Hair follicle dermal papilla cell (primary cell): Measurements from ENCODE around the gene CNN3.

DNA sequence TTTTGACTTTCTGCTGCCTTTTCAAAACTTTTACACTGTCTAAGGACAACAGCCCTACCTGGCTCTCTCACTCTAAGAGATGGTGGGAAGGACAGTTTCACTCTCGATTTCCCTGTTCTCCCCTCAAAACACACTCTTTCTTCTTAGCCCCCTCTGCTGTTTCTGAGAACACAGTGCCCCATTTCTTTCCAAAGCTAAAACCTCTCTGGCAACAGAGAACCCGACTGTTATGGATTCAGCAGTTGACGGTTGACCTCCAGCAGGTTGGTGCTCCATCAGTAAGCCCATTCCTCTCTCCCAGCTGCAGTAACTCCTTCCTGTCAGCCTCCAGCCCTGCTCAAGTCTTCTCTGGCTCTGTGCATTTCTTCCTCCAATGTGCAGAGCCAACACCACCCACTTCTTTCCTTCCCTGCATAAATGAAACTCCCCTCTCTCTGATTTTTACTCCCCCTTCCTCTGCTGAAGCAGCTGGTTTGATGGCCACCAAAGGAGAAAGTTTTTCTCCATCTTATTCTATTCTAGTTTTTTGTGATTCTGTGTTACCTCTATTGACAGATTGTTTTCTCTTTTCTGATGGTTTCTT lies 88.1 kb upstream of the ABCD3 start:
- CAGE, long polyA plus RNA = no peak

GRCh38 chr1:94479500-94479991 lies 61.4 kb downstream of the ABCD3 start:
- CAGE, long polyA plus RNA = no peak

DNA sequence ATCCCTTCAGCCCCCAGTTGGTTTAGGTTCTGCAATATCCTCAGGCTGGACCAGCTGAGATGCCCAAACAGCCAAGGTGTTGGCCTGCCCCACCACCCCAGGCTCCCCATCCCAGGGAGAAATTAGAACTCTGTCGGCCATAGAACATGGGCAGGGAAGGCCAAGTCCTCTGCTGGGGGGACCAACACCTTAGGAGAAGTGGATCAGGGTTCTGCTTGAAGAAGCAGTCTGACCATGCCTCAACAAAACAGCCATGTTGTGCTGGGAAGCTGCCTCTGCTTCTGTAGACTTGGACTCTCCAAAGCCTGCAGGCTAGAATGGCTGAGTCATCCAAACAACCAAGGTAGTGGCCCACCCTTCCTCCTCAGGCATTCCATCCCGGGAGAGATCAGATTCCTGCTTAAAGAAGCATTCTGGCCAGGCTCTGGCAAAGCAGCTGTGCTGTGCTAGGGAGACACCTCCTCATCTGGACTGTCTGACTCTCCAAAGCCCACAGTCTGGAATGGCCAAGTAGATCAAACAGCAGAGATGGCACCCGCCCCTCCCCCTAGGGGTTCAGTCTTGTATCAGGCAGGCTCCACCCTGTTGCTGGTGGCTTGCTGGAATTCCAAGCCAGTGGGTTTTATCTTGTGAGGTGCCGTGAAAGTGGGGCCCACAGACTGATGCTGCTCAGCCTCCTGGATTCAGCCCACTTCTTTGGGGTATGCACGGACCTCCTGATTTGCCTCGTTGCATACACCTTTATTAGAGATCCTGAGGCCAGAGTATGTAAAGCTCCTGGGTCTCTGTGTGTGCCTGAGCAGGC lies 38.3 kb upstream of the F3 start:
- CAGE, long polyA plus RNA = no peak

- CAGE, long polyA plus RNA = no peak
Measured at GRCh38 chr1:94599483-94599855, 57.9 kb upstream of the F3 start.

- CAGE, long polyA plus RNA = no peak
Measured at GRCh38 chr1:94608021-94608796, 66.7 kb upstream of the F3 start.

DNA sequence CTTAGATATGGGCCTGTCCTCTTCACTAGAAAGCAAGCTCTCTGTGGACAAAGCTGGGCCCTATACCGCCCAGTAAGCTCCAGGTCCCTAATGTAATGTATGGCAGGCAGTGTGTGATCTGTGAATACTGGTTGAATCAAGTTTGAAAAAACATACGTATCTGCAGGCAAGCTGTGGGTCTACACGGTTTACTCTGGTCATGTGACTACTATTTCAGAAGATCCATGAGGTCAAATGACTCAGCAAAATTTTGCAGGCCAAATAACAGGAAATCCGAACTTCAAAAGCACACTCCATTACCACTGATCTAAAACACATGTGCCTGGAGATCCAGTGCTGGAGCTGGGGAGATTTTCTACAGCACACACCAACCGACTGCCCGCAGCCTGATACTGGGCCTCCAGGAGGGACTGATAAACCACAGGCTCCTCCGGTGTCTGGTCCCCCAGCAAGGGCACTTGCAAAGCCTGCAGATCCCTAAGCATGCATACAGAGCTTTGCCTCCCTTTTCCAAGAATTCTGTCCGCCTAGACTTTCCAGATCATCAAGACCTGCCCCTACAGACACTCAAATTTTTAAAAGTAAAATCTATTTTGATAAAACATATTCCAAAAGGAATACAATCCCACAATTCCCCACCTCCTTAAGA lies 64.4 kb upstream of the SLC44A3 start:
- CAGE, long polyA plus RNA = no peak

GRCh38 chr1:94866125-94867011 lies 46.2 kb downstream of the SLC44A3 start:
- CAGE, long polyA plus RNA = no peak

DNA sequence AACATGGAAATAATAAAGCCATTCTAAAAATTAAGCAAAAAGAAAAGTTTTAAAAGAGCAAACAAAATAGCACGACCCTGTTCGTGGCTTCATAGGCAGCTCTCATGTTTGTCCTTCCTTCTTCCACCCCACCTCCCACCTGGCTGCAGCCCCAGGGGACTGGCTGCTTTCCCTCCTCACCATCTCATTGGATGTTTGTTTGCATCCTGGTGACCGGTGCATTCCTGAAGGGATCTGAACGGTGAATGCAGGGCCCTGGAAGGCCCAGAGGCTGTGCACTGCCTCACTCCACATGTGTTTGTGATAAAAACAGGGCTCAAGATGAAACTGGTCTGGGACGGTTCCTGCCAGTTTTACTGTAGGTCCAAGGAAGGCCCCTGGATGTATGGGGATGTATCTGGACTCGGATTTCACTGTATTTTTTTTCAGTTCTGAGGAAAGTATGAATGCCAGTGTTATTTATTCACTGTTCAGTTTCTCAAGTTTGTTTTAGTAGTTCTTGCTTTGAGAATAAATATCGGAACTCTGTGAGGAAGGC lies 42.8 kb downstream of the CNN3 start:
- CAGE, long polyA plus RNA = no peak

- CAGE, long polyA plus RNA = no peak
Measured at GRCh38 chr1:94926792-94927282, at the start of gene CNN3. CNN3 (minus strand) TSS chr1:94927110.

GRCh38 chr1:95509866-95510869 lies 276.2 kb downstream of the RWDD3 start:
- CAGE, long polyA plus RNA = no peak

GRCh38 chr1:96370846-96371045 lies 350.8 kb upstream of the PTBP2 start:
- CAGE, long polyA plus RNA = no peak

DNA sequence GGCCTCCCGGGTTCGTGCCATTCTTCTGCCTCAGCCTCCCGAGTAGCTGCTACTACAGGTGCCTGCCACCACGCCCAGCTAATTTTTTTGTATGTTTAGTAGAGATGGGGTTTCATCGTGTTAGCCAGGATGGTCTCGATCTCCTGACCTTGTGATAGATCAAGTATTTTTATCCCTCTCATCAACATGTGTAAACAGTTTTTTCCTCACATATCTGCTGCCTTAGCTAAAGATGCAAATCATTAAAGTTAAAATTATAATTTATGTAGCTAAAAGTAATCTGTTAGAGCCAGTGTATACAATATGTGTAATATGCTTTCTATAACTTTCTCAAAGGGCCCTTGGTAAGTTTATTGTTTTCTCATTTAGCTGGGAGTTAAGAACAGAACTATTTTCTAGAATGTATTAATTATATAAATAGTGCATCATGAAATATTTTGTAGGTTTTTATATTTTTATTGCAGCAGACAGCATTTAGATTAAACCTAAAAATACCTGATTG lies 77.8 kb downstream of the PTBP2 start:
- CAGE, long polyA plus RNA = no peak

GRCh38 chr1:98388443-98389097 lies 273.0 kb upstream of the SNX7 start:
- CAGE, long polyA plus RNA = no peak

DNA sequence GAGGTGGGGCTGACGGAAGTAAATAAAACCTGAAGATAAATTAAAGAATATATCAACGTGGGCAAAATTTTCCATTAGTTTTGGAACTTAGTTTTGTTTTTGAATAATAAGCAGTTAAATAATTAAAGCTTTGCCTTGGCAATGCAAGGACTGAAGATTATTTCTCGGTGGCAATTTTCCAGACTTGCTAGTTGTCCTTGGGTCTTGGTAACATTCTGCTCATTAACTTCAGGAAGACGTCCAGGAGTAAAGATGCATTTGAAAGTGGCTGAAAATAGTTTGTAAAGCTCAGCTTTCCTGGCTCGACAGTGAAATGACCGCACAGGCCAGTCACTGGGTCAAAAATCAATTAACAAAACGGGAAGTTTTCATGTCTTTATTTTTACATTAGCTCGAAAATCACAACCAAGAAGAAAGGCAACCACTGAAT lies 676 bp upstream of the SNX7 start:
- CAGE, long polyA plus RNA = no peak

DNA sequence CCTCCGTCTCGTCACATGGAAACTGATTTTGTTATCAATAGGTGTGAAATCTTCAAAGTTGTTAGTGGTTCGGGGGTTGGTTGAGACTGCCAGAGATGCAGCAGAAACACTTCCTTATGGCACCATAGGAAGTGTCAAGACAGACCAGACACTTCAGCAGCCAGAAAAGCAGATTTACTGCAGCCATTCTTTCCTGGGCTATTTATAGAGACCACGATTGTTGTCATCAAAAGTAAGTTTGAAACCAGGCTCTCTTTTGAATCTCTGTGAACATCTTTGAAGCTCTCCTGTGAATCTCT lies 150.5 kb downstream of the PLPPR5 start:
- CAGE, long polyA plus RNA = no peak

- CAGE, long polyA plus RNA = no peak
Measured at GRCh38 chr1:99645208-99645561, 728 bp upstream of the PALMD start.

- CAGE, long polyA plus RNA = no peak
Measured at GRCh38 chr1:100039080-100039510, 1.2 kb downstream of the MFSD14A start.

GRCh38 chr1:100515726-100516286 lies 22.1 kb upstream of the GPR88 start:
- CAGE, long polyA plus RNA = no peak

DNA sequence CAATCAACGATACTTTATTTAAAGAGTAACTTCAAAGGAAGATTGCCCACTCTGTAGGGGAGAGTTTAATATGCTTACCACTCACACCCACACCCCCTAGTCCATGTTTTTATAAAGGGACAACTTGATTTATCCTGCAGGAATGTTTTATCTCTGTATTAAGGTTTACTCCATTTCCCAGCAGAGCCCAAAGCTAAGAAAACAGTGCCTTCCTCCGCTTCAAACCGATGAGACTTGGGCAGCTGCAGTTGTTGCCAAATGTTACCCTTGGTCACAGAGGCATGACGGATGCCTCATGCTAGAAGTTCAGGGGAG lies 61.5 kb upstream of the VCAM1 start:
- CAGE, long polyA plus RNA = no peak

DNA sequence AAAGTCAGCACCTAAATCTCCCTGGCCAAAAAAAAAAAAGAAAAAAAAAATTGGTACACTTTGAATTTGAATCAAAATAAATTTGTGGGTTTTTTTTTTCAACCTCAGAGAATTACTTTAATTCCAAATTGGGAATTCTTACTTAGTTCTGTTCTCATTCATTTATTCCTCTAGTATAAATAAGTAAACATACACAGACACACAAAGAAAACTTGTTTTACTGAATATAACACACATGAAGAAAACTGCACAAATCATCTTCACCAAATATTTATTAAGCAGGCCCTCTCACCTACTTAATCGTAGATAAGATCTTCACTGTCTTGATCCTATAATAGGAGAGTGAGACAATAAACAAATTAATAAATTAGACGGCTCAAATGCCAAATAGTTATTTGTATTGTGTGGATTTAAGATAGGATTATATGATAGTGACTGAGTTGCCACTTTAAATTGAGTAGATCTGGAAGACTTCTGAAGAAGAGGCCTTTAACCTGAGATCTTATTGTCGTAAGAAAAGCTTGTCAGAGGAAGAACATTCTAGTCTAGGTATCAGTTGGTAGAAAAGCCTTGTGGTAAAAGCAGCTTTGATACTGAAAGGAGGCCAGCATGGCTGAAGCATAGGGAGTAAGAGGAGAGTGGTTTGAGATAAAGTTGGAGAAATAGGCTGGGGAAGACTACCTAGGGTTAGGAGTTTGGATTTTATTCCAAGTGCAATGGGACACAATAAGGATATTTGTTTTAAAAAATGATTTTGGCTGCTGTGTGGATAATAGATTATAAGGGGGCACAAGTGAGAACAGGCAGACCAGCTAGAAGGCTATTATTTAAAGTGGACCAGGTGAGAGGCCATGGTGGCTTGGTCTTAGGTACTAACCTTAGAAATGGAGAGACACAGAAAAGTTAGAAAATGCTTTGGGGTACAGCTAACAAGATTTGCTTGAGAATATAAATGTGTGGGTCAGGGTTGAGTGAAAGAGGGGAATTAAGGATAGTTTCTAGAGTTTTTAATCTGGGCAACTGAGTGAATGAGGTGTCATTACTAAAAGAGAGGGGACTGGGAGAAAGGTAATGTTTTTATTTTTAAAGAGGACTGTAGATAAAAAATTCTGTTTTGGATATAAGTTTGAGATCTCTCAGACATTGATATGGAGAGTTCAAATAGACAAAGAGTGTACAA lies 29.1 kb downstream of the SLC30A7 start:
- CAGE, long polyA plus RNA = no peak